Bronchus fibroblast of lung (primary cell): ENCODE measurements around a stretch of chr17.

GRCh38 chr17:42702365-42703142, 20.2 kb downstream of the CNTNAP1 start:
- RAMPAGE, long total RNA: no peak

GRCh38 chr17:42762747-42763717, 2.0 kb downstream of the RAMP2 start:
- RAMPAGE, long total RNA: no peak

DNA sequence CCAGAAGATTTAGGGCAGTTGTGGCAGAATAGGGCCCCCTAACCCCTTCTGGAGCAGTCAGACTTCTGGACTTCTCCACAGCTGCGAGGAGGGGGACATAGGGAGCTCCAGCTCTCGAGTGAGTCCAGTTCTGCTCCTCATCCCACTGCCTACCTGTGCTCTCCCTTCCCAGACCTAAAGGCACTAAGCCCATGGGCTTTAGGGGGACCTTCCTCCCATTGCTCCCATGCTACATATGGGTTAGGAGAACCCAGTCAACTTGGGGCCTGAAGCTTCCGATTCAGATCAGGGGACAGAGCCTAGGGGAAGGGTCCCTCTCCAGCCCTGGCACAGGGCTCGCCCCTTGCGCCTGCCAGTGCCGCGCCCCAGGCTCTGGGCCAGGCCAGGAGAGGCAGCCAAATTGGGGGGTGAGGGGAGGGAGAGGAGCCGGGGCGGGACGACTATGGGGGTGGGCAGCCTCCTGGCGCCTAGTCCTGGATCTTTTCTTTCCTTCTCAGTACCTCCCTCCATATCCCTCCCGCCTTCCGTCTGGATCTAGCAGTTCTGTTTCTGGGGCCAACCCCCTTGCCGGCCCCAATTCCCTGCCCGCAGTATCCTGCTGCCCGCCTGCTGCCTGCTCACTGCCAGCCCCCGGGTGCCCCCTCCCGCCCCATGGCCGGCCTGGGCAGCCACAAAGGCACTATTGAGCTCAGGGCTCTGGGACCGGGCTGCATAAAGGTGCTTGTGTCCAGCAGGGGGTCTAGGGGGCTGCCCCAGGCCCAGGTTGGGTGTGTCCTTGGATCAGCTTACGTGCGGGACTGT, 1.6 kb downstream of the WNK4 start:
- RAMPAGE, long total RNA: no peak

GRCh38 chr17:42789818-42790731, 8.4 kb downstream of the COA3 start:
- RAMPAGE, long total RNA: no peak

DNA sequence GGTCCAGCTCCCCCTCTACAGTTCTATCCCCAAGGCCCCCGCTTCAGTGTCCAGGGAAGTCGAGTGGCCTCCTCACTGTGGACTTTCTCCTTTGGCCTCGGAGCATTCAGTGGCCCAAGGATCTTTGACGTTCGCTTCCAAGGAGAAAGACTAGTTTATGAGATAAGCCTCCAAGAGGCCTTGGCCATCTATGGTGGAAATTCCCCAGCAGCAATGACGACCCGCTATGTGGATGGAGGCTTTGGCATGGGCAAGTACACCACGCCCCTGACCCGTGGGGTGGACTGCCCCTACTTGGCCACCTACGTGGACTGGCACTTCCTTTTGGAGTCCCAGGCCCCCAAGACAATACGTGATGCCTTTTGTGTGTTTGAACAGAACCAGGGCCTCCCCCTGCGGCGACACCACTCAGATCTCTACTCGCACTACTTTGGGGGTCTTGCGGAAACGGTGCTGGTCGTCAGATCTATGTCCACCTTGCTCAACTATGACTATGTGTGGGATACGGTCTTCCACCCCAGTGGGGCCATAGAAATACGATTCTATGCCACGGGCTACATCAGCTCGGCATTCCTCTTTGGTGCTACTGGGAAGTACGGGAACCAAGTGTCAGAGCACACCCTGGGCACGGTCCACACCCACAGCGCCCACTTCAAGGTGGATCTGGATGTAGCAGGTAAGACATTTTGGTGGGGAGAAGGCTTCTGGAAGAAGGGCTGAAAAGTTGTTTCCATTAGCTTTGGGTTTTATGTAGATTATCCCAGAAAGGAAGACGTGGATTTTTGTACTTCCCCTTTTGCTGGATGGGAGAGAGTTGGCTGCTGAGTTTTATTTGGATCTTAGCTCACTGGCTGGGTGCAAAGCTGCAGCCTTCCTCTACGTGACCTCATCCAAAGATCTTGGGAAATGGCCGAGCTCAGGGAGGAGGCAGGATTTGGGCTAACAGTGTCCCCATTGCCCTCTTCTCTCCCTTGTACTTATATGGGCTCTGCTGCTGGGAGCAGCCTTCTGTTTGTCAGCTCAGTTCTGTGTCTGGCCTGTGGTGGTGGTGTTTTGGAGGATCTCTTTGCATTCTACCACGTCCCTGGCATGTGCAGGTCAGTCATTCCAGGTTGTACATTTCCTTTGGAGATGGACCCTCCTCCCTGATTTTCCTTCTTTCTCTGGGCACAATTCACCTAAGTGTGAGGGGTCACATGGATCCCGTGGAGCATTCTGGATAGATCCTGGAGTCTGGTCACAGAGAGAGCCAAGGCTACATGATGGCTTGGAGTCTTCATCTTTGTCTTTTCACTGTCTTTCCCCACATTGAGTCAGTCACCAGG, 1.7 kb downstream of the AOC3 start:
- RAMPAGE, long total RNA: no peak

GRCh38 chr17:42854225-42854855, 3.3 kb downstream of the AOC3 start:
- RAMPAGE, long total RNA: no peak

- RAMPAGE, long total RNA: no peak
Observed at GRCh38 chr17:42856977-42858134, 6.4 kb downstream of the AOC3 start.

- RAMPAGE, long total RNA: no peak
Observed at GRCh38 chr17:42865834-42866183, 14.8 kb downstream of the AOC3 start.

- RAMPAGE, long total RNA: no peak
Observed at GRCh38 chr17:42979381-42979751, 514 bp downstream of the PTGES3L start.

- RAMPAGE, long total RNA: no peak
Observed at GRCh38 chr17:43092867-43094067, 31.9 kb downstream of the BRCA1 start.

DNA sequence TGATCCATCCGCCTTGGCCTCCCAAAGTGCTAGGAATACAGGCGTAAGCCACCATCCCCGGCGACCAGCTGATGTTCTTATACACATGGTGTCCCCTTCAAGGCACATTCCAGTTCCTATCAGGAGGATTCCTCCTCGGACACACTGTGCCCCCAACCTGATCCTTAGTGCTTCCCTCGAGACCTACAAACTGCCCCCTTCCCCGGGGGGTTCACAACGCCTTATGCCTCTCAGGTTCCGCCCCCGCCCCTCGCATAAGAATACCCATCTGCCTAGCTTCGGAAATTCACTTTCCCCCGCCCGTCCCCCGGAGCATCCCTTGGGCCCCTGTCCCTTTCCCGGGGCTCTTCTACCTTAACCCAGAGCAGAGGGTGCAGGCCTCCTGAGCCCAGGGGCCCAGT, 1.6 kb upstream of the NBR1 start:
- RAMPAGE, long total RNA: no peak

GRCh38 chr17:43171795-43172310, 839 bp downstream of the NBR1 start:
- RAMPAGE, long total RNA: no peak

DNA sequence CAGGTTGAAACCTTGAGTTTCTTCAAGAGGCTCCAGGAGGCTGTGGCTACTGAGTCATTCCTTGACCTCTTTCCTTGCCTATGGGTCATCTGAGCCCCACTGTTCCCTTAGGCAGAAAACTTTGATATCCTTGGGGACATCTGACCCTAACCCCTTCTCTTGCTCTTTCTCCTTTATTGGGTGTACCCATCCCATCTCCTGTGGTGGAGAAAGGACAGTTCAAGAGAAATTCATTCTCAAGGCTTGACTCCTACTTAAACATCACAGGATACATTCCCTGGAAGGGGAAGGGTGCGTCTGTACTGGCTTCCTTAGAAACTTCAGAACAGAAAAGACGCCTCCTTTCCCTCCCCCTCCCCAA, 12.6 kb downstream of the ARL4D start:
- RAMPAGE, long total RNA: no peak

GRCh38 chr17:43528274-43529101, 17.7 kb downstream of the ETV4 start:
- RAMPAGE, long total RNA: no peak

- RAMPAGE, long total RNA: no peak
Observed at GRCh38 chr17:43634689-43635231, 27.0 kb downstream of the MEOX1 start.

- RAMPAGE, long total RNA: no peak
Observed at GRCh38 chr17:43665857-43666268, 4.1 kb upstream of the MEOX1 start.

GRCh38 chr17:43713517-43714177, 44.9 kb downstream of the SOST start:
- RAMPAGE, long total RNA: no peak

GRCh38 chr17:43760052-43760802, 1.6 kb upstream of the SOST start:
- RAMPAGE, long total RNA: no peak

DNA sequence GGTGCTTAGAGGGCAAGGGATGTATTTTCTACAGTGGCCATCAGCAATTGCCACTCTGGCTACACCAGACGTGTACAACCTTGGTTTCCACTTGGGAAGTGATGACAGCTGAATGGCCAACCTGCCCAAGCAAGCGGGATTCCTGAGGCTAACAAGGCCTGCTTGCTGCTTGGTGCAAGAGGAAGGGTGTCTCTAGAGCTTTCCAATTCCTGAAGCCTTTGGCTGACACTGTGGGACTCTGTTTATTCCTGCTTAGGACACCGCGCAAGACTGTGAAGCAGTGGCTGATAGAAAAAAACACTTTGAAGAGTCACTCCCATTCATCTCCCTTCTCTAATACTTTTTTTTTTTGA, 2.2 kb downstream of the DUSP3 start:
- RAMPAGE, long total RNA: no peak

- RAMPAGE, long total RNA: no peak
Observed at GRCh38 chr17:43823982-43824691, 8.8 kb downstream of the MPP3 start.